ENCODE results near the genes HBZ and HBQ1.

- PRO-cap: no peak
Measured at GRCh38 chr16:64605-65077, 7.8 kb downstream of the RHBDF1 start.

- PRO-cap: no peak
Measured at GRCh38 chr16:92933-93542, 15.0 kb downstream of the MPG start.

GRCh38 chr16:119845-120283, 18.6 kb downstream of the NPRL3 start:
- PRO-cap: no peak

- PRO-cap: no peak
Measured at GRCh38 chr16:152302-153328, at the start of gene HBZ. HBZ (plus strand) TSS chr16:152644.

GRCh38 chr16:180212-180815, at the start of gene HBQ1:
HBQ1 (plus strand) TSS chr16:180459.
- PRO-cap: no peak

GRCh38 chr16:185942-186307, 5.7 kb downstream of the HBQ1 start:
- PRO-cap: no peak

GRCh38 chr16:205787-206371, 23.4 kb downstream of the LUC7L start:
- PRO-cap: no peak

GRCh38 chr16:396602-396882, 457 bp upstream of the NME4 start:
- PRO-cap: no peak

DNA sequence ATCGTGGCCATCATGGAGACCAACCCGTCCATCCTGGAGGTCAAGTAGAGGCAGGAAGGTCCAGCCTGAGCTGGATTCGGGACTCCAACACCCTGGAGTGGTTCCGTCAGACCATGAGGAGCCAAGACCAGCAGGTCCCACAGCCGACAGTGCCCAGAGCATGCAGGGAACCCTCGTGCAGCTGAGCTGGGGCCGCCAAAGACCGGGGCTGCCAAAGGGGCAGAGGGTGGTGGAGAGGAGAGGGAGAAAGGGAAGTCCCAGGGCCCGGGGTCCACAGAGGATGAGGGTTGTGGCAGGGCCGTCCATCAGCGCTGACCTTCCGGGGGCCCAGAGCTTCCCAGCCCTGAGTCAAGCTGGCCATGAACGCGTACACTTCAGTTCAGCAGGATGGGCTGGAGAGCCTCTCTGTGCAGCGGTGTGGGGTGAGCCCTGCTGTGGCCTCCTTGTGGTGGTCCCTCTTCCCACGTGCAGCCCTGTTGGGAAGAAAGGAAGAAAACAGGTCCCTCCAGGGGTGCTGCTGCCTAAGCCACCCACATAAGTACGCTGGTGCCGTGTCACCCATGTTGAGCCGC, 6.6 kb upstream of the CAPN15 start:
- PRO-cap: no peak

DNA sequence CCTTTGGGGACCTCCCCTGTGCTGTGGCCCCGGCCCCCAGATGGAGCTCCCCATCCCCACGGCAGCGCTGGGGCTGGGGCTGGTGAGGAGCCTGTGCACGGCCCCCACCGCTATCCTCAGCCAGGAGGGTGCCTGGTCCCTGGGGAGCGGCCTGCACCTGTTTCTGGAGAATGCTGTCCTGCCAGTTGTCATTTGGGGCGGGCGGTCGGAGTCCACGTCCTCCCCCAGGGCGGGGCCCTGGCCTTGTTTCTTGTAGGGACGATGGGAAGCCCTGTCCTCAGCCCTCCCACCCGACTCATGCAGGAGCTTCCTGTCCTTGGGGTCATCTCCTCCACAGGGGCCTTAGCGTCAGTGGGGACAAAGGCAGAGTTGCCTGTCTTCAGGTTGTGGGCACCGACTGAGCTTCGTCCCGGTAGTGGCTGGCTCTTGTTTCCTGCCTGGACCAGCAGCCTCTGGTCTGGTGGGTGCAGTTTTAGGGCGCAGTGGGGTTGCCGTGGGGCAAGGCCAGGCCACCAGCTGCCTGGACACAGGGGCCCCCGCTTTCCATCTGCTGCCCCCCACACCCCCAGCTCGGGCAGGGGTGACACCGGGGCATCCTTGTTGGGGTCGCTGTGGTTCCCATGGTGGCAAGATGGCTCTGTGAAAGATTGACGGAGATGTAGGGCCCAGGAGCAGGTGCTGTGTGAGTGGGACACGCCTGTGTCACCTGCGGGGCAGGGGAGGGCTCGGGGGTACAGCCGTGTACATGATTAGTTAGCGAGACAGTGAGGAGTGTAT, 6.9 kb downstream of the CAPN15 start:
- PRO-cap: no peak

- PRO-cap: no peak
Measured at GRCh38 chr16:538819-539733, 11.6 kb downstream of the CAPN15 start.

- PRO-cap: no peak
Measured at GRCh38 chr16:637425-637962, 1.4 kb upstream of the METTL26 start.

GRCh38 chr16:647973-648603, 1.1 kb upstream of the WDR90 start:
- PRO-cap: no peak

- PRO-cap: no peak
Measured at GRCh38 chr16:649507-649933, 355 bp downstream of the WDR90 start.

GRCh38 chr16:660502-661278, 7.2 kb upstream of the RHOT2 start:
- PRO-cap: bidirectional peak, plus-strand start at chr16:661067, minus-strand start at chr16:660875

GRCh38 chr16:669987-670517, 2.1 kb downstream of the RHOT2 start:
- PRO-cap: no peak

DNA sequence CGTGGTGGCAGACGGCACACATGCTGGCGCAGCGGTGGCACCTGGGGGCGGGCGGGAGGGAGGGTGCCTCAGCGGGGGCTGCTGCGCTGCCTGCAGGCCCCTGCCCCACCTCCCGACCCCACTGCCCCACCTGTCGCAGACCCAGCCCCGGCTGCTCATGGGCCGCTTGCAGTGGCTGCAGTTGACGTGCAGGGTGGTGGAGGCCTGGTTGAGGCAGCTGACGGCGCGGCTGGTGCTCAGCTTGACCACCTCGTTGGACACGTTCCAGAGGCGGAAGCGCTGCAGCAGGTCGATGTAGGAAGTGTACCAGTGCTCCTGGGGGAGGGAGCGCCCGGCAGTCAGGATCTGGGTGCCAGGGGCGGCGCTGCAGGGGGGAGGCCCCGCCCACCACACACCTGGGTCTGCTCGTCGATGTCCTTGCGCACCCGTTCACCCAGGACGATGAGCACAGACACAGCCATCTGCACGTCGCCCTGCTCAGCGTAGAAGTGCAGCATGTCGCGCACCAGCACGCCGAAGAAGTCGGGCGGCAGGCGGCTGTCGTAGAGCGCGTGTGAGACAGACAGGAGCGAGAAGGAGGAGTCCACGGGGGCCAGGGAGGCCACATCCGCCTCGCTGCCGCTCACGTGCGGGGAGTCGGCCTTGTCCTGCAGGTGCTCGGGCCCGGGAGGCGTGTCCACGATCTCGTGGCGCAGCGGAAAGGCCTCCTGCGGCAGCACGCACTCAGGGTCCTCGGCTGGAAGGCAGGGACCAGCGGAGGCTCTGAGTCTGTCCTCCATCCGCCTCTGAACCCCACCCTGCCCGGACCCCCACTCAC, 936 bp upstream of the JMJD8 start:
- PRO-cap: no peak

GRCh38 chr16:709441-710089, 4.0 kb upstream of the FBXL16 start:
- PRO-cap: no peak

DNA sequence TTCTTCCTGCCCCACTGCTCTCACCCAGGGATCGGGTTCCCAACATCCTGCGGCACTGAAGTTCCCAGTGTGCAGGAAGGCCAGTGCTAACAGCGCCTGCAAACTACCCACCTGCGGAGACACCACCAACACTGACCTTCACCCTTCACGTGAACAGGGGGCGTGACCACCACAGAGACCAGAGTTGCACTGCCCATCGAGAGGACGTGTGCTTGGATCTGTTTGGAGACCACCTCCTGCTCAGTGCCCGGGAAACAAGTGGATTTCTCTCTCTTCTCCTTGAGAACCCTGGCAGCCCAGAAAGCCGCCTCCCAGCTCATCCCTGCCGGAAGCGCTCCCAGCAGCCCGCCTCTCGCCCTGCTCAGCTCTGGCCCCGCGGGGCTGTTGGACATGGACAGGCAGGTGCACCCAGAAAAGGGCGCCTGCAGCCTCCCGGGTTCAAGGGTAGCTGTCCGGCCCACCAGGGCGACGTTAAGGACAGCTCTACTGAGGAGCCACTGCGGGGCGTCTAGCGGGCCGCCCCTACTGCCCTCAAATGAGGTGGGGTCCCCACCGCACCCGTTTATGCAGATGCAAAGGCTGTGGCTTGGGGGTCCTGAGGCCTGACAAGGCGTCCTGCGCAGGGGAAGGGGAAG, 794 bp downstream of the CIAO3 start:
- PRO-cap: no peak

- PRO-cap: no peak
Measured at GRCh38 chr16:784127-784423, 4.1 kb downstream of the RPUSD1 start.

All from paraaortic lymph node (tissue), 1 donor.